Colic lymph node (tissue), 1 donor: ENCODE results near the genes LINGO3, LMNB2 and TLE6.

- PRO-cap = bidirectional peak, plus-strand start at chr19:2215712, minus-strand start at chr19:2215565
Observed at GRCh38 chr19:2215282-2215790, 20.8 kb downstream of the PLEKHJ1 start.

DNA sequence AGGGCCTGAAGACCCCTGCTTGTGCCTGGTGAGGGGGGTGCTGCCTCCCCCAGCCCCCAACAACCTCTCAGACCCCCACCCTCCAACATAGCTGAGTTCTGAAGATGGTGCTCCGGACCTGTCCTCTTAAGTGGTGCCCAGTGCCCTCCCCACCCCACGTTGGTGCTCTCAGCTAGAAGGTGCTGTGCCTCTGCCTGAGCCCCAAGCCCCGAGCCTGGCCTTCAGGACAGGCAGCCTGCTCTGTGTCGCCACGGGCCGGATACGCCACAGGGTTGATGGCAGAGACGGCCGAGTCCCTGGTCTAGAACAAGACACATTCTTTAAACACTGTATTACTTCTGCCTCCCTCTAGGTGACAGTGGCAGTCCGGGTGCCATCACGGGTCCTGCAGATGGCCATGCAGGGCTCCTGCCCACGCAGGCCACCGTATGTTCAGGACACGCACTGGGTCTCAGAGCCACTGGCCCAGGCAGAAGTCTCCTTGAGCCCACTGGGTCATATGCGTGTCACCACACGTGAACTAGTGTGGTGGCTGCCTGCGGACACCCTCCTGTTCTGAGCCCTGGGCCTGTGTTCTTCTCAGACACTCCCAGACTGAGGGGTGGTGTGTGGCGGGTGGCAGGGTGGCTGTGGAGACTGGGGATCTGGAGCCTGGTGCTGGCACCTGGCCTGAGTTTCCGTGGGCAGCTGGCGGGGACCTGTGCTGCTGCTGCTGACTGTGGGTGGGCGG, 4.5 kb downstream of the PLEKHJ1 start:
- PRO-cap = no peak

GRCh38 chr19:2233603-2234016, 2.5 kb downstream of the PLEKHJ1 start:
- PRO-cap = no peak

DNA sequence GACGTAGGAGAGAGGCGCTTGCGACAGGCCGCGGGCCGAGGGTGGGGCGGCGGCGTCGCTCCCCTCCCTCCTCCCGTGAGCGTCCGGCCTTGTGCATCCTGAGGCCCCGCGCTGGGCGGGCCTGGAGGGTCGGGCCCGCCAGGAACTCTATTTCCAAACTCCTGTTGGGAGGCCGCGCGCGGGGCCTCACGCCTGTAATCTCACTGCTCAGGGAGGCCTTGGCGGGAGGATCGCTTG, 260 bp downstream of the SF3A2 start:
- PRO-cap = no peak

GRCh38 chr19:2268846-2269391, 12.7 kb upstream of the JSRP1 start:
- PRO-cap = bidirectional peak, plus-strand start at chr19:2269520, minus-strand start at chr19:2269229

GRCh38 chr19:2270638-2271347, 11.2 kb downstream of the PEAK3 start:
- PRO-cap = bidirectional peak, plus-strand start at chr19:2271005, minus-strand start at chr19:2270820

- PRO-cap = unidirectional peak, minus-strand start at chr19:2308186
Observed at GRCh38 chr19:2307981-2308650, at the start of gene LINGO3. LINGO3 (minus strand) TSS chr19:2308154.

- PRO-cap = no peak
Observed at GRCh38 chr19:2417618-2418461, 9.5 kb downstream of the TIMM13 start.

GRCh38 chr19:2456507-2457240, at the start of gene LMNB2:
LMNB2 (minus strand) TSS chr19:2456959.
- PRO-cap = bidirectional peak, plus-strand start at chr19:2457103, minus-strand start at chr19:2456952

DNA sequence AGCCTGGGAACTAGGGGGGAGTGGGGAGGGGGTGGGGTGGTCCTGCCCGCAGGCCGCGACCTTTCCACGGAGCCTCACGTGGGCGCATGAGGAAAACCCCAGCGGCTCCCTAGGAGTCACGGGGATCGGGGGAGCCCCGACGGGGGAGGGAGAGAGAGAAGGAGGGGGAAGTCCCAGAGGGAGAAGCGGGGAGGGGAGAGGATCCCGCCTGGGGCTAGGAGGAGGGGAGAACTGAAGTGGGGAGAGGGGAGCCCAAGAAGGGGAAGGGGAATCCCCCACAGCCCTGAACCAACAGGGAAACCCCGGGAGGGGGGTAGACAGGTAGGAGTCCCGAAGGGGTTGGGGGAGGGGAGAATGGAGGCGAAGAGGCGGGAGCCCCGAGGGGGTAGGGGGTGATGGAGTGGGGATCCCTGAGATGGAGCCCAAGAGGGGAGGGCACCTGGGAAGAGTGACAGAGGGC, 3.2 kb downstream of the GADD45B start:
- PRO-cap = no peak

DNA sequence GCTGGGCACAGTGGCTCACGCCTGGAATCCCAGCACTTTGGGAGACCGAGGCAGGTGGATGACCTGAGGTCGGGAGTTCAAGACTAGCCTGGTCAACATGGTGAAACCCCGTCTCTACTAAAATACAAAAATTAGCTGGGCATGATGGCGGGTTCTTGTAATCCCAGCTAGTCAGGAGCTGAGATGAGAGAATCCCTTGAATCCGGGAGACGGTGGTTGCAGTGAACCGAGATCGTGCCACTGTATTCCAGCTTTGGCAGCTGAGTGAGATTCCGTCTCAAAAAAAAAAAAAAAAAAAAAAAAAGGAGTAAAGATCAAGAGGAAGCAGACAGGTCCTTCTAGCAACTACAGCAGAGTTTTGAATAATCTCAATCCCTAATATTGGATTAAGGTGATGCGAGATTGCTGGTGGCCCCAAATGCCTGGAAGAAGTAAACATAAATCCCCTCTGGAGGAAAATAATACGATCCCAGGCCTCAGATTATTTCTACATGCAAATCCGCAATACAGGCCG, 55.2 kb downstream of the GADD45B start:
- PRO-cap = no peak

DNA sequence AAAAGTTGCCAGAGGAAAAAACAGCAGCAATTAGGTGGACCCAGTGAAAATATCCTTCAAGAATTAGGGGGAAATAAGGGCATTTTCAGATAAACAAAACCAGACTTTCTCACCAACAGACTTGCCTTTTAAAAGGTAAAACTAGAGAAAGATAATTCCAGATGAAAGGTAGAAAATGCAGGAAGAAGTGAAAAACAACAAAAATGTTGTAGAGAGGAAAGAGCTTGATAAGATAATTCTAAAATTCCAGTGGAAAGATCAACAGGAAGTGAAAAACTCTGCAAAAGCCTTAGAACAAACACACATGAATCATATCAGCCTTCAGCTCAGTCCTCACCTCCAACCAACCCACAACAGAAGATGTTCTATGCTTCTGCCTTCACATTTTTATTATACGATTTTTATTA, 57.7 kb downstream of the GADD45B start:
- PRO-cap = no peak

DNA sequence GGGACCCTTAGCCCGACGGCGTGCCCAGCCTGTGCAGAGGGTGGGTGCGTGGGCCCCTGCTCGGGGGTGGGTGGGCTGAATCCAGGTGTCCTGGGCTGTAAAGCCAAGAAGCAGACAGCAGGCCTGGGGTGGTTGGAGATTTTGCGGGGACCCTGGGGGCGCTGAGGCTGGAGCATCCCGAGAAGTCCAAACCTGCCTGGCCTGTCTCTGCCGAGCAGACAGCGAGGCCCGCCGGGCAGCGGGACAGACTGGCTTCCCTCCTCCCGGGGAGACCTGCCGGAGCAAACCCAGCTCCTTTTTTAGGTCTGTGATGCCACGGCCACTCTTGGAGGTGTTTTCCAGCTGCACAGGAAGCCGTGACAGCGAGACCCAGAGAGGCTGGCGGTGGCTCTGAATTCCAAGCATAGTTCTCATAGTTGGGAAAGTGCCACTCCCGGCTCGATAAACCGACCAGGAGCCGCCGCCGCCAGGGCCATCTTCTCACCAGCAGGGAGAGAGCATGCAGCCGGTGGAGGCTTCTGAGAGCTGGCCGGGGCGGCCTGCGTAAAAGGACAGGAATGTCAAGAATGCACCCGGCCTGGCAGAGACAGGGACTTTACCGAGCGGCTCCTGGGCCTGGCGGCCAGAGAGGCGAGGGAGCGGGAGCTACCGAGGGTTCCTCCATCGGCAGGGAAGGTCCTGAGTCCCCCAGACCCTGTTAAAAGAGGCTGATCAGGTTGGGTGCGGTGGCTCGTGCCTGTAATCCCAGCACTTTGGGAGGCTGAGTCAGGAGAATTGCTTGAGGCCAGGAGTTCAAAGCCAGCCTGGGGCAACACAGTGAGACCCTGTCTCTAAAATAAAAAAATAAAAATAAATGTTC, 64.8 kb downstream of the GADD45B start:
- PRO-cap = bidirectional peak, plus-strand start at position 625 of the sequence, minus-strand start at position 301 of the sequence

DNA sequence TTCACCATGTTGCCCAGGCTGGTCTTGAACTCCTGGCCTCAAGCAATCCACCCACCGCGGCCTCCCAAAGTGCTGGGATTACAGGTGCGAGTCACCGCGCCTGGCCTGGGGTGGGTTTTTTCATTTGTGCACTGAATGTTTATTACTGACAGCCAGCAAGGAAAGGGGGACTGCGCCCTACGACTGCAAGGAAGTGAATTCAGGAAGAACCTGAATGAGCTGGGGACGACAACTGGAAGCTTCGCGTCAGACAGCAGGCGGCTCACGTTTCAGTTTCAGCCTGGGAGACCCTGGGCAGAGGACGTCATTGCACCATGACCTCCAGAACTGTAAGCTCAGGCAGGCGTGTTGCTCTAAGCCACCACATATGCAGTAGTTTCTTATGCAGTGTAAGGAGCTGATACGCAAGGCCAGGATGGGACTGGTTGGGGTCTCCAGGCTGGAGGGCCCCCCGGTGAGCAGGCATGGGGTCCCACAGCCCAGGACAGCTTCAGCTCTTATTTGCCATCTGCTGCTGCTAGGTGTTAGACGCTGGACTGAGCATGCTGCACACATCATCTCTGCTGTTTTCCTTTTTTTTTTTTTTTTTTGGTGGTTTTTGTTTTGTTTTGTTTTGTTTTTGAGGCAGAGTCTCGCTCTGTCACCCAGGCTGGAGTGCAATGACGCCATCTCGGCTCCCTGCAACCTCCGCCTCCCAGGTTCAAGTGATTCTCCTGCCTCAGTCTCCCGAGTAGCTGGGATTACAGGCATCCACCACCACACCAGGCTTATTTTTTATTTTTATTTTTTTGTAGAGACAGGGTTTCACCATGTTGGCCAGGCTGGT, 66.6 kb downstream of the GADD45B start:
- PRO-cap = no peak

GRCh38 chr19:2693826-2694137, 8.7 kb downstream of the GNG7 start:
- PRO-cap = unidirectional peak, plus-strand start at chr19:2693885

- PRO-cap = no peak
Observed at GRCh38 chr19:2771897-2772480, 11.1 kb downstream of the SGTA start.

- PRO-cap = no peak
Observed at GRCh38 chr19:2933573-2934067, 11.2 kb downstream of the ZNF77 start.

- PRO-cap = bidirectional peak, plus-strand start at chr19:2977446, minus-strand start at chr19:2977300
Observed at GRCh38 chr19:2976937-2977785, at the start of gene TLE6. TLE6 (plus strand) TSS chr19:2977564.

DNA sequence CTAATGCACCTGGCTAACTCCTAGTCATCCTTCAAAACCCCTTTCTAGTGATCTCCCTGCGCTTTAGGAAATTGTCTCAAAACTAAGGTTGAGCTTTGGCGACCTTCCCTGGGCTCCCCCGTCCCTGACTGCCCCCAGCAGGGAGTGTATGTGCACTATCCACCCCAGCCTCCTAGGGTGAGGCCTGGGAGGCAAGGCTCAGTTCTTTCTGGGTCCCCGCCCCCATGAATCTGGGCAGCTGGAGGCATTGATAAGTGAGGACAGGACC, 356 bp downstream of the TLE6 start:
- PRO-cap = no peak

GRCh38 chr19:3037307-3037646, 8.2 kb upstream of the TLE2 start:
- PRO-cap = no peak